Hair follicle dermal papilla cell (primary cell): ENCODE data around the gene SST.

- CAGE, long polyA plus RNA: no peak
Measured at GRCh38 chr3:186989363-186990110, 59.2 kb downstream of the ST6GAL1 start.

GRCh38 chr3:186991612-186992408 lies 61.5 kb downstream of the ST6GAL1 start:
- CAGE, long polyA plus RNA: no peak

DNA sequence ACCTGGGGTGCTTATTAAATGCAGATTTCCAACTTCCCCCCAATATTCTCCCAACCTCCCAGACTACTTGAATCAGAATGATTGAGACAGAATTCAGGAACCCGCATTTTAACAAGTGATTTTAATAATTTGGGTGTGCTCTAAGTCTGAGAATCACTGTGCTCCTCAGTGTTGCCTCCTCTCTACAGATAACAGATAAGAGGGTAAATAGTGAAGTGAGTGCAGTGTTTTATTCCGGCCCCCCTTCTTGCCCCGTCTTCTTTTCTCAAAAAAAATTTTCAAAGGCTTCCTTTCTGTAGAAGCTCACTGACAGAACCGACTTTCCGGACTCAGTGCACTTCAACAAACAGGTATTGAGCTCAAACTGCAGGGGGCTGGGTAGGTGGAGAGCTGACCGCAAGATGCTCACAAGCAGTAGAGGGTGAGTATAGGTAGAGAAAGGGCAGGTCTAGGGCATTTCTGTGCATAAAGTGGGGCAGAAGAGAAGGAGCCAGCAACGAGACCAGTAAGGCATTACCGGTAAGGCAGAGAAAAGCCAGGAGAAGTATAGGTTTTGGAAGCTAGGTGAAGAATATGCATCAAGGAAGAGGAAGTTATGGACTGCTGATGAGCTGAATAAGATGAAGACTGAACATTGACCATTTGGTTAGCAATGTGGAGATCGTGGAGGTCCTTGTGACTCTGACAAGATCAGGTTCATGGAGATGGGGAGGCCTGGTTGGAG lies 97.2 kb downstream of the ST6GAL1 start:
- CAGE, long polyA plus RNA: no peak

GRCh38 chr3:187041241-187041420 lies 98.2 kb downstream of the RPL39L start:
- CAGE, long polyA plus RNA: no peak

- CAGE, long polyA plus RNA: no peak
Measured at GRCh38 chr3:187186967-187187590, 10.2 kb upstream of the RTP1 start.

DNA sequence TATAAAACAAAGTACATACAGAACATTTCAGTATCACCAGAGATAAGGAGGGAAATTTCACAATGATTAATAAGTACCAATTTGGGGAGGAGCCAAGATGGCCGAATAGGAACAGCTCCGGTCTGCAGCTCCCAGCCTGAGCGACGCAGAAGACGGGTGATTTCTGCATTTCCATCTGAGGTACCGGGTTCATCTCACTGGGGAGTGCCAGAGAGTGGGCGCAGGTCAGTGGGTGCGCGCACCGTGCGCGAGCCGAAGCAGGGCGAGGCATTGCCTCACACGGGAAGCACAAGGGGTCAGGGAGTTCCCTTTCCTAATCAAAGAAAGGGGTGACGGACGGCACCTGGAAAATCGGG lies 43.8 kb downstream of the RTP4 start:
- CAGE, long polyA plus RNA: no peak

GRCh38 chr3:187670092-187670740 lies at the start of gene SST:
Gene SST (minus strand): TSS chr3:187670394.
- CAGE, long polyA plus RNA: no peak

DNA sequence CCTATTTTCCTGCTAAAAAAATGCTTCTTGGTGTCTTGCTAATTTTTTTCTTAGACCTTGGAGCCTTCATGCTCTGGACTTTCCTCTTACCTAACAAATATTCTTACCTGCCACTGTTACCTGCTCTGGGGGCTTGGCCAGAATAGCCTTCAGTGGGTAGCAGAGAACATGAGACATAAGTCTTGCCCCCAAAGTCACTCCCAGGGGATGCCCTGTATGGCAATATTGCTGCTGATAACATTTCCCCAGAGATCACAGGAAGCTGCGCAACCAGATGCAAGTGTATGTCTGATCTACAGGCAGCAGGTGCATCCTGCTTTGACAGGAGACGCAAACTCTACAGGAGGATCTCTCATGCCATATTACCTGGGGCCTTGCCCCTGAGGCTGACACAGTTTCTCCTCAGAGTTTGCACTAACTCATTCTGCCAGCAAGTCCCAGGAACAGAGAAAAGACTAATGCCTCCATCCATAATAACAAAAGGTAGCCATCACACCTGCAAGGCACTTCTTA lies 174.4 kb upstream of the LPP start:
- CAGE, long polyA plus RNA: no peak

GRCh38 chr3:187981934-187982666 lies 171.9 kb upstream of the LPP start:
- CAGE, long polyA plus RNA: no peak

- CAGE, long polyA plus RNA: no peak
Measured at GRCh38 chr3:188006695-188007374, 147.1 kb upstream of the LPP start.

GRCh38 chr3:188160538-188161231 lies 6.7 kb downstream of the LPP start:
- CAGE, long polyA plus RNA: no peak

- CAGE, long polyA plus RNA: no peak
Measured at GRCh38 chr3:188164021-188164817, 10.3 kb downstream of the LPP start.

- CAGE, long polyA plus RNA: no peak
Measured at GRCh38 chr3:188172057-188172535, 18.1 kb downstream of the LPP start.

GRCh38 chr3:188265969-188266643 lies 112.1 kb downstream of the LPP start:
- CAGE, long polyA plus RNA: no peak

DNA sequence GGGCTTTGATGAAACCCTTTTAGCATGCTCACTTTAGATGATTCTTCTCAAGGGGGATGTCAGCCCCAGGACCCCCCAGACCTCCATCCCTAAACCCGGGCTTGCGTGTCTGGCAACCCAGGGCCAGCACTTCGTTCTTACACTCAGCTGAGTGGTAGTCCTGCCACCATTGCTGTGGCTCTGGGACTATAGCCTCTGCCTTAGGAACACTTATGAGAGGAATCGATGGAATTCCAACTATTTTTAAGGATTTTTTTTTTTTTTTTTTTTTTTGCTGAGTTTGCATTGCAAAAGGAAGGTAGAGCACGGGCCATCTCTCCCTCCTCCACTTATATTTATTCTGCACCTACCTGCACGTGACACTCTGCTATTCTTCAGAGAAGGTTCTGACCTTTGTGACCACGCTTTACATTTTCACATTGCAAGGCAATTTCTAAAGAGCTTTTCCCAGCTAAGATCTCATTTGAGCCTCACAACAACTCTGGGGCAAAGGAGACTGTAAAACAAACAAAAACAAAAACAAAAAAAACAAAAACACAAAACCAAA lies 113.9 kb downstream of the LPP start:
- CAGE, long polyA plus RNA: no peak

GRCh38 chr3:188296646-188297512 lies 142.9 kb downstream of the LPP start:
- CAGE, long polyA plus RNA: no peak

GRCh38 chr3:188339346-188340132 lies 185.6 kb downstream of the LPP start:
- CAGE, long polyA plus RNA: no peak

GRCh38 chr3:188394476-188395056 lies 240.6 kb downstream of the LPP start:
- CAGE, long polyA plus RNA: no peak

- CAGE, long polyA plus RNA: no peak
Measured at GRCh38 chr3:188414629-188415041, 260.7 kb downstream of the LPP start.

GRCh38 chr3:188469185-188469787 lies 315.3 kb downstream of the LPP start:
- CAGE, long polyA plus RNA: no peak